ENCODE data around the gene MAK.

DNA sequence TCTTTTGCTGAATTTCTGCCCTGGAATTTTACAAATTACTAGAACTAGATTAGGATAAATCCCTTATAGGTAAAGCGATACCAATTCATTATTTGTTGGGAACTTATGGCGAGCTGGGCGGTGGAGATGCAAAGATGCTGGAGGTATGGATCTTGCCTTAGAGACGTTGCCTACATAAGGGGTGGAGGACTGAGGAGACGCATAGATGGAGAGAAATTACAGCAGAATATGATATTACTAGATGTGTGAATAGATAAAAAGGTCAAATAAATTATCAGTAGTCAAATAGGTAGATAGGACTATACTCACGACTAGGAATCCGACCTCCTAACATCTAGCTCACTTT is 607 bp downstream of the PAK1IP1 start:
- PRO-cap = no peak
- RRBS, 2 experiments = no CpG with 5 or more reads among the region's 7 CpGs

DNA sequence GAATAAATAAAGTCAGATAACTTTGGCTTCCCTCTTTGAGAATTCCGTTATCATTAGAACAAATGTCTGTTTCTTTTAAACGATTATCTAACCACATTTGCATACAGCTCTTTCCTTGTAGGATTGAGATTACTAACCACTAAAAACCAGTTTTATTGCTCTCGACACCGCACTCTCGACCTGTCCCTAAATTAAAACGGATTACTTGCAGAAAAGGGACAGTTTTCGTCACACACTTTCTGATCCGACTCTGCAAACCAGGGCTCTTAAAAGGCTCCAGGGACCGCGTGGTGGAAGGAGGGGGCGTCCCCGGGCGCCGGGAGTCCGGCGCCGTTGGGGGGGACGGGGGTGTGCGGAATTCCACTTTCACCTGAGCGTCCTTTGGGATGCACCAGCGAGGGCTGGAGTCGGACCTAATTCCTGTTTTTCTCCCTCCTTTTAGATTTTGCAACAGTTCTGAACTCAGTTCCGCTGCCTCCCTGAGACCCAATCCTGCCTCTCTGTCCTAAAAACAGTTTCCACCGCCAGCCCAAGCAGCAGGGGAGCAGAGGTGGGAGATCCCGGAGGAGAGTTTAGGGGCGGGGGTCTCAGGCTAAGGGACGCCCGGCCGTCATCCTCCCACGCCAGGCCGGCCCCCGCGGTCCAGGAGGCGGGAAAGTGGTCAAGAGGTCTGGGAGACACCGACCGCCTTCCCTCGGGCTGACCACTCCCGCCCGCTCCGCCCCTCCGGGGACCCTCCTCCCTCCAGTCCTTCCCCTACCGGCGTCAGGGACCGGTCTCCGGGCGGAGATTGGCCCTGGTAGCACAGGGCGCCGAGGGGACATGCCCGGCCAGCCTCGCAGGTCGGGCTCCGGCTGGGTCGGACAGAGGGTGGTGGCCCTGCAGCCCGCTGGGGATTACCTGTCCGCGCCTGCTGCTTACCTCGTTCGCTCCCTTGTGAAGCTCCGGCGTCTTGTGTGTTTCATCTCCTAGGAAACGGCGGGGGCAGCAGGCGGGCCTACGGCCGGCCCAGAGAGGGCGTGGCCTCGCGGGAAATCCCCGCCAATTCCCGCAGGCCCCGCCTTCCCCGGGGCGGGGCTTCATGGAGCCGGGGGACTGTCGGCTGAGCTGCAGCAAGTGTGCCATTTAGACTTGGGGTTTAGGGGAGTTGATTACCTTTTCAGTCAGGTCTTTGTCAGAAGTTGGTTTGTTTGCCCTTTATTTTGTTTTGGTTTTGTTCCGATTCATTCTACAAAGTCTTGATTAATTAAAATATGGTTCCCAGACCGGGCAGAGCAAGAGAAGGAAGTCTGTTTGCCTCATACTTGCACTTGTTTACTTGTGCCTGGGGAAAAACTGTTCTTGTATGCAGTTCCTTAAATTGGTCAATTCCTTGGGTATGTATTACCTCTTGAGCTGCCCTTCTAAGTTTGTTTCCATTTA is at the start of gene MAK:
TSS of gene MAK (minus strand) at position 958 of the 1,422 bp plus-strand sequence.
- PRO-cap = bidirectional peak, plus-strand start at position 269 of the sequence, minus-strand start at position 289 of the sequence; bidirectional peak, plus-strand start at position 807 of the sequence, minus-strand start at position 502 of the sequence; bidirectional peak, plus-strand start at position 1,082 of the sequence, minus-strand start at position 938 of the sequence
- RRBS, 2 experiments = under 1 to 2% methylated on average over 32 of the region's 77 CpGs

DNA sequence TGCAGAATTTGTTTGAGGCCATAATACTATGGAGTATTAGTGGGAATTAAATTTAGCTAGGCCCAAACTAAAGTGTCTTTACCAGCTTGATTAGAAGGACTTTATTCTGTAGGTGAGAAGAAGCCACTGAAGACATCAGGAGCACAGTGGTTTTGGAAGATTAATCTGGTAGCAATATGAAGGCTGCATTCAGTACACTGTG is 68.3 kb downstream of the ELOVL2 start:
- PRO-cap = no peak

- PRO-cap = no peak
- RRBS, 2 experiments = no CpG with 5 or more reads among the region's 2 CpGs
Measured at GRCh38 chr6:11067290-11067485, 23.1 kb upstream of the ELOVL2 start.

GRCh38 chr6:11218602-11219465 is 13.6 kb downstream of the NEDD9 start:
- PRO-cap = no peak
- RRBS, 2 experiments = no CpG with 5 or more reads among the region's 11 CpGs

DNA sequence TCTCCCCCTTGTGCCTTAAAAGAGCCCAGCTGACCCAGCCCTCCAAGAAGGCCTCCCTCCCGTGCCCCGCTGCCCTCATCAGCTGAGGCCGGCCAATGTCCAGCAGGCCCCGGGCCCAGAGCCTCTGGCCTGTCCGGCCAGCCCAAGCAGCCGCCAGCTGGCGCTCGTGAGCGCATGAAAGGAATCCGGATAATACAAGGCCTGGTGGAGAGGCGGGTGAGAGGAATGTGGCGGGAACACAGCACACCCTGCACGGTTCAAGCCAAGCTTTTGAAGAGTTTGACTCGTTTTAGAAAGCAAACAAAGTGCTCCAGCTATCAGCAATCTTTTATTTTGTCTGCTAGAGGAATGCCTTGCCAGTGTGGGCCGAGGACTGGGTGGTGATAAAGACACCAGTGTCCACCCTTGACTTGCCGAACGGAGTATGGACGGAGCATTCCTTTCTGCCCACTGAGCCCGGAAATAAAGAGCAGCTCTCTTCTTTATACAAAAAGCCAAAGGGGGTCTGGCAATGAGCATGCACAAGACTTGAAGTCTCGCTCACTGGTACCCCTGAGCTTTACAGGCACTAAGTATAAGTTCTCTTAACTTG is 9.3 kb upstream of the NEDD9 start:
- PRO-cap = no peak
- RRBS, 2 experiments = 83 to 90% methylated on average over 6 of the region's 20 CpGs

DNA sequence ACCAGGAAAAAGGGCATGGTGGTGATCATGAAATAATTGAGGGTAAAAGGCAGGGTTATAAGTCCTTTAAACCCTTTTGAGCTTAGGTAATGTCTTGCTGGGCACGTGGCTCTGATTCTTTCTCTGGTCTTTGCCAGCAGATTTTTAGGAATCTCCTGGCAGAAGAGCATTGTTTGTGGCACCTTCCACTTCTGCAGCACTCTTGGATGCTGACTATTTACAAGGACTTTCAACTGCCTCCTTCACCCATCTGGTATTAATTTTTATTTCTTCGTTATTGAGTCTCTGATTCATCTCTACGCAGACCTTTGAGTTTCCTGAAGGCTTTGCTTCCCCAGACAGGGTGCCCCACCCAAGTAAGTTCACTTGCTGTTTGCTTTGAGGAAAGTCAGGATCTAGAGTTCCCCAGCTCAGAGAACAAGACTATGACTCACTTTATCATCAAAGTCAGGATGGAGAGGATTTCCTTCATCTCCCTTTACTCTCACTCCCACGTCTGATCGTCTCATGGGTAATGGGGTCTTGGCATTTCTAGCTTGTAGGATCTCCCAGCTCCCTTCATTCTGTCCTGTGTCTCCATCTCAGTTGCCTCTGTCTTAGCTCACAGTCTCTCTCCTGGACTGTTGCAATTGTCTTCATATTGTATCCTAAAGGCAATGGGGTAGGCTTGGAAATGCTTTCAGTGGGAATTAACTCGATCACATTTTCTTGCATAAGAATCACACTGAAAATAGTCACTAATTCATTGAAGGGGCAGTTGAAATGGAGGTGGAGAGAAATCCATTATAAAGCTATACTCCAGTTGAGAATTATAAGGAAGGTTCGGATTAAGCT is 83.7 kb upstream of the NEDD9 start:
- PRO-cap = no peak
- RRBS, 2 experiments = no CpG with 5 or more reads among the region's 7 CpGs

GRCh38 chr6:11344144-11344969 is 111.9 kb upstream of the NEDD9 start:
- PRO-cap = no peak
- RRBS, 2 experiments = no CpG with 5 or more reads among the region's 7 CpGs

DNA sequence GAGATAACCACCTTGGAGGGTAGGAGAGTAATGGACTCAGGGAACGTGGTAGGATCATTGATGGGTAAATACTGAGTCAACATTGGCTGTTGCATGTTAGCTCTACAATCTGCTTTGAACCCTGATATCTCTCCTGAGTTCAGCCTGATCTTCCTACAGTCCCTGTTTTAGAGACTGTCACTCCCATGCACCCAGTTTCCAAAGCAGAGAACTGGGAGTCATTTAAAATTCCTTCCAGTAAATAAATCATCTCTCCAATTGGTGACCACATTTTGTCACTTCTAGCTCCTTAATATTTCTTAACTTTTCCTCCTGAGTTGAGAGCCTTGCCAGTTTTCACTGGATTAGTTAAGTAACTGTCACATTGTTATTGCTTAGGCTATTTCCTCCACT is 139.0 kb upstream of the TMEM170B start:
- PRO-cap = no peak
- RRBS, 2 experiments = no CpG with 5 or more reads among the region's 1 CpG

GRCh38 chr6:11650087-11650780 is 112.7 kb downstream of the TMEM170B start:
- PRO-cap = no peak
- RRBS, 2 experiments = no CpG with 5 or more reads among the region's 6 CpGs

- PRO-cap = no peak
- RRBS, 2 experiments = no CpG with 5 or more reads among the region's 6 CpGs
Measured at GRCh38 chr6:11710163-11710633, 68.4 kb downstream of the ADTRP start.

DNA sequence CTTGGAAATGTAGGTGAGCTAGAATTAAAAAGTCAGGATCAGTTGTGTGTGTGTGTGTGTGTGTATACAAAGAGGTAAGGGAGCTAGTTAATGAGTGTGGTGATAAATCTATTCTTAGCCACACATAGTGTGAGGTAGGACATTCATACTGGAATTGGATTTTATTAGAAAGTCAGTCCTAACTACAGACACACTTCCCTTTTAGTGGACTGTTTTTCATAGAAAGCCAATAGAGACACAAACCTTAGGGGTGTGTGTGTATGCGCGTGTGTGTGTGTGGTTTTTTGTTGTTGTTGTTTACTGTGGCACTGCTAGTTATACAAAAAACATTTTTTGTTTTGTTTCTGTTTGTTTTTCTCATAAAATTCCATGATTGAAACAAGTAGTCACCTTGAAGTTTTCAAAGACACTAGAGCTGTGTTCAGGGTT is 1.4 kb downstream of the ADTRP start:
- PRO-cap = no peak
- RRBS, 2 experiments = no CpG with 5 or more reads among the region's 2 CpGs

GRCh38 chr6:11881415-11881891 is 102.8 kb upstream of the ADTRP start:
- PRO-cap = no peak
- RRBS, 2 experiments = no CpG with 5 or more reads among the region's 6 CpGs

DNA sequence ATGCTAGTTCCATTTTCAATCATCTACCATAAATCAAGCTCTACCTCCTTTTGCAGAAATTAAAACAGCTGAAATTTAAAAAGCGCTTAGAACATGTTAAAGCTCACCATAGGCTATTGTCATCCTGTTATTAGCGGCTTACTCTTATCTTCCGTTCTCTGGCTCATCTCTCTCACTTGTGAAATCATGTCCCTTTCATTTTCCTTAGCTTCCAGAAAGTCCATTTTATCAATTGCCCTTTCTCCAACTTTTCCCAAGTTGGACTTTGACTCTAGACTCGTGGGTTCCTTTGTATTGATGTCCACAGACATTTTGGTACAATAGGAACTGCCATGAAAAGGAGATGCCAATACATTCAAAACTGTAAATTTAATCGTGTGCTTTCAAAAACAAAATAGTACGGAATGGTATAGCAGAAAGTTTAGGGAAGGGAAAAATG is 10.5 kb upstream of the HIVEP1 start:
- PRO-cap = no peak
- RRBS, 2 experiments = no CpG with 5 or more reads among the region's 6 CpGs

GRCh38 chr6:12013992-12014490 is 1.9 kb downstream of the HIVEP1 start:
- PRO-cap = no peak
- RRBS, 2 experiments = no CpG with 5 or more reads among the region's 5 CpGs

- PRO-cap = no peak
- RRBS, 2 experiments = no CpG with 5 or more reads among the region's 7 CpGs
Measured at GRCh38 chr6:12025993-12026907, 14.1 kb downstream of the HIVEP1 start.

- PRO-cap = no peak
- RRBS, 2 experiments = no CpG with 5 or more reads among the region's 2 CpGs
Measured at GRCh38 chr6:12103201-12103583, 91.1 kb downstream of the HIVEP1 start.

GRCh38 chr6:12123063-12124052 is 111.2 kb downstream of the HIVEP1 start:
- PRO-cap = no peak
- RRBS, 2 experiments = no CpG with 5 or more reads among the region's 23 CpGs

DNA sequence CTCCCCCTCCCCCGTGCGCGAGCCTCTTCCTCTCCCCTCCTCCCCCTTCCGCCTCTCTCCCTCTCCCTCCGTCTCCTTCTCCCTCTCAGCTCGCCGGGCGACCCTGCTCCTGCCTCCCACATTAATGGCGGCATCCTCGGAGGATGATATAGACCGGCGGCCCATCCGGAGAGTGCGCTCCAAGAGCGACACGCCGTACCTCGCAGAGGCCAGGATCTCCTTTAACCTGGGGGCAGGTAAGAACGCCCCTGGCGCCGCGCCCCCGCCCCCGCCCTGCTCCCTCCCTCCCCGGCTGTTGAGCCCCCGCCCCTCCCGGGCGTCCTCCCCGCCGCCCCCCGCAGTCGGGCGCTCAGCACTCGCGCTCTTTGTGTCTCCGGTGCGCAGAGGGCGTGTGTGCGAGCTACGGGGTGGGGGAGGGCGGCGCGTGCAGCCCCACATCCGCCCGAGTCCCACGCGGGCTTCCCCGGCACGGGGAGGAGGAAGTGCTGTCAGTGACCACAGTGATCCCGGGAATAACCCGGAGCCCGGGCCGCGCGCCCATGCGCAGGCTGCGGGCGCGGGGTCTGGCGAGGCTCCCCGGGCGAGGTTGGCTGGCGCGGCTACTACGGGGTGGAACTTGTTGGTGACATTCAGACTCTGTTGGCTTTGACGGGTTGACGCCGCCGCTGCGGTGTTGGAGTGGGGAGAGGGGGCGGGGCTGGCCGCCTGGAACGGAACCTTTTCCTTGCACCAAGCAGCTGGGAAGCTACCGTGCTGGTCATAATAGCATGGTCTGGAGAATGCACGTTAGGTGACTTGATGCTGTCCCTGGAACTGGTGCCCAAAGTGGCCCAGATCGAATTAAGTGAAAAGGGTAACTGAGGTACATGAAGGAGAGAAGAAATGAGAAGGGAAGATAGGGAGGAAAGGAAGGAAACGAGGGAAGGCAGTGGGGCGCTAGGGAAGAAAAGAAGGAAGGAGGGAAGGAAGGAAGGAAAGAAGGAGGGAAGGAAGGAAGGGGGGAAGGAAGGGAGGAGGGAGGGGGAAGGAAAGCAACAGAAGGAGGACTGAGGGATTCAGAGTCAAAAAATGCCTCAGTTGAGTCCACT is 33.3 kb downstream of the PHACTR1 start:
- PRO-cap = no peak
- RRBS, 2 experiments = 2 to 10% methylated on average over 35 of the region's 78 CpGs

DNA sequence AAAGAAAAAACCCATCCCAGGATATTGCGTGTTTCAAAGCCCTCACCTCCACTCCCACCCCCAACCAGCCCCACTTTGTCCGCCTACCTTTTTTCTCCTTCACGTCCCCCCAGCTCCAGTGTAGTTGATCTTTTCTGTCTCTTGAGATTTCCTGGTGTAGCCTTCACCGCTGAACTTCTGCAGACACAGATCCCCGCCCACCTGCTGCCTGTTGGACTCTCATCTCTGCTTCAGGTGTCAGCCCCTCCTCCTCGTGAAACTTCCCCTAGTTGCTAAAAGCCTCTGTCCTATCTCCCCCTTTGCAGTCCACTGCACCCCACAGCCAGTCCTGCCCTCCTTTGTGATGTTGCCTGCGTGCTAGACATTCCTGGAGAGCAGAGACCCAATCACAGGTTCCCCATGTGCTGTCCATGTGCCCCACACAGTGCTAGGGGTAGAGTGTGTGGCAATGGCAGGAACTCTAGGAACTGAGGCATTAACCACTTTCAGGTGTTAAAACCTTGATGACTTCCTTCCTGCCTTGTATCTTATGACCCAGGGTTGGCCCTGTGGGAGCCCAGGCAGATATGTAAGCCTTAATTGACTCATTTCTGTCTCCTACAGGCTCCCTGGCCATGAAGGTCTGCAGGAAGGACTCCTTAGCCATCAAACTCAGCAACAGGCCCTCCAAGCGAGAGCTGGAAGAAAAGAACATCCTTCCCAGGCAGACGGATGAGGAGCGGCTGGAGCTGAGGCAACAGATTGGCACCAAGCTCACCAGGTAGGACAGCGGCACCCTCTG is 98.7 kb downstream of the TBC1D7 start:
- PRO-cap = no peak
- RRBS, 2 experiments = no CpG with 5 or more reads among the region's 11 CpGs

Data from HEK293 (cell line).